Neutrophil (primary cell): ENCODE results near the genes PAFAH1B3, PSG6 and CD177.

DNA sequence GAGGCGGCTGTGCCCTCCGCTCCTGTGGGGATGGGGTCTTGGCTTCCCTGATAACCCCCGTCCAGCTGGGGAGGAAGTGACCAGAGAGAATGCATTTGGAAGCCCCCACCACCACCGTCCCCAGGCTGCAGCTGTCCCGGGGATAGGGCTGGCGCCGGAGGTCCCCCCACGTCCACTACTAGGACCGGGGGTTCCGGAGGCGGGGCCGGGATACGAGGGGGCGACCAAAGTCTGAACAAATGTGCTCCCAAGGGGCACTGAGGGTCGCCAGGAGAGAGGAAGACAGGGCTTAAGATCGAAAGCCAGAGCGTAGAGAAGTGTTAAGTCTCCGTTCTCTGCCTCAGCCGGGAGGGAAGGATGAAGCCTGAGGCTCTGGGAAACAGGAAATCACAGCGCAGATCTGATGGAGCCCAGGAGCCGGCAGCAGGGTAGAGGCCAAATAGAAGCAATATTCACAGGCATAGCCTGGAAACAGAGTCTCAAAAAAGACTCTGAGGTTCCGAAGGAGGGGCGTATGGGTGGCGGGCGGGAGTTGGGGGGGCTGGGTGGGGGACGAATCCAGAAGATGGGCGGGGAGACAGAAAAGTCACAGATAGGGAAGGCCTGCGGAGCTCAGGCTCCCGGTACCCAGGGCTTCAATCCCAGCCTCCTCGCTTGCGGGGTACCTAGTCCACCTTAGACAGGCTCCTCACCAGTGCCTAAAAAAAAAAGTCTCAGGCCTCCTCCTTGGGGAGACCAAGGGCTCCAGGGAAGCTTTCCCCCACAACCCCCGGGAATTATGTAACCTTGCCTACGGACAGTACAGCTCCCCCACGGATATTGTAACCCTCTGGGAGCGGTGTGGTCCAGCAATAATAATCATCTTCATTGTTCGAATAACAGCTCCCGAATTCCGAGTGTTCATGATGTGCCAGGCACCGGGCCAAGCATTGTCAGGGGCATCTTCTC, 1.1 kb upstream of the ERF start:
- PRO-cap, result no peak

GRCh38 chr19:42271518-42272639, 2.8 kb downstream of the CIC start:
- PRO-cap, result no peak

GRCh38 chr19:42294148-42295070, 7.5 kb upstream of the PRR19 start:
- PRO-cap, result no peak

DNA sequence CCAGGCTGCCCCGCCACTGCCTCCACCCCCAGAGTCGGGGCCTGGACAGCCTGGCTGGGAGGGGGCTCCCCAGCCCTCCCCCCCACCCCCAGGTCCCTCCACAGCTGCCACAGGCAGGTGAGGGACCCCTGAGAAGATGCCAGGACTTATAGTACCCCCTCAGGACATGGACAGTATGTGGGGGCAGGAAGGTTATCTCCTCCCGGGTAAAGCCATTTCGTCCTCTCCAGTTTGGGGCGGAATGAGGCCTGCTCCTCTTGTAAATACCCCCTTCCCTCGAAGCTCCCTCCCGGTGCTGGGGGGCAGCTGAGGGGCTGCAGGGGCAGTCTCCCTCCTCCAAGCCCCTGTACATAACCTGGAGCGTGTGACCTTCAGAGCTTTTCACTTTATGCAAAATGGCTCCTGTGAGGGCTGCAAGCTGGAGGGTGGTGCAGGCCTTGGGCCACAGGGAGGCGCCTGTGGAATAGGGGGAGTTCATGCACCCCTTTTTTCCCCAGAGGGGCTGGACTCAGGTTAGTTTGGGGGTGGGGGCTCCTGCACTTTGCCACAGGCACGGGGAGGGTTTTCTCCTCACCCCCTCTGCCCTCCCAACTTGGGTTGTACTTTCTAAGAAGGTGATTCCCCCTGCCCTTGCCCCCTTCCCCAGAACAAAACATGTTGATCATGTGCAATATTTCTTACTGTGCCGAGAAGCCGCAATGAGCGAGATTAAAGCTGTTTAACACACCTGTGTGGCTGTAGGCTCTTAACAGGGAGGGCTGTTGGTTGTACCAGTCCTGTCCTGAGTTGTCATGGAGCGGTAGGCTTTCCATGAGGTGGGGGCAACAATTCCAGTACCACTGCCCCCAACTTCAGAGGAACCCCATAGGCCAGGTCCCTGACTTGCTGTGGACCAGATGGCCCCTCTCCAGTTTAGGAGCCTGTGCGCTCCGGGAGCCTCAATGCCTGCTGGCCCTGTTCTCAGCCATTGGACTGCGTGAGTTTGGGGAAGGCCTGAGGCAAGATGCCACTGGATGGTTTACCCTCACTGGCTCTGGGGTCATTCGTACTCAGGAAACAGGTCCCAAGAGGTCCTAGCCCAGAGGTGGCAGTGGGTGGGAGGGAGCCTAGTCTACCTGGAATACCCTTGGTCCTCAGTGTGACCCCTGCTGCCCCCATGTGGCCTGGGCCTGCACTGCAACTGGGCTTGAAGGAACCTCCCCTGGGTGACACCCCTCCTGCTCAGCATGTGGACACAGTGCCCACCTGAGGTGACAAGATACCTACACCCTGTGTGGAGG, 6.4 kb upstream of the PRR19 start:
- PRO-cap, result no peak

DNA sequence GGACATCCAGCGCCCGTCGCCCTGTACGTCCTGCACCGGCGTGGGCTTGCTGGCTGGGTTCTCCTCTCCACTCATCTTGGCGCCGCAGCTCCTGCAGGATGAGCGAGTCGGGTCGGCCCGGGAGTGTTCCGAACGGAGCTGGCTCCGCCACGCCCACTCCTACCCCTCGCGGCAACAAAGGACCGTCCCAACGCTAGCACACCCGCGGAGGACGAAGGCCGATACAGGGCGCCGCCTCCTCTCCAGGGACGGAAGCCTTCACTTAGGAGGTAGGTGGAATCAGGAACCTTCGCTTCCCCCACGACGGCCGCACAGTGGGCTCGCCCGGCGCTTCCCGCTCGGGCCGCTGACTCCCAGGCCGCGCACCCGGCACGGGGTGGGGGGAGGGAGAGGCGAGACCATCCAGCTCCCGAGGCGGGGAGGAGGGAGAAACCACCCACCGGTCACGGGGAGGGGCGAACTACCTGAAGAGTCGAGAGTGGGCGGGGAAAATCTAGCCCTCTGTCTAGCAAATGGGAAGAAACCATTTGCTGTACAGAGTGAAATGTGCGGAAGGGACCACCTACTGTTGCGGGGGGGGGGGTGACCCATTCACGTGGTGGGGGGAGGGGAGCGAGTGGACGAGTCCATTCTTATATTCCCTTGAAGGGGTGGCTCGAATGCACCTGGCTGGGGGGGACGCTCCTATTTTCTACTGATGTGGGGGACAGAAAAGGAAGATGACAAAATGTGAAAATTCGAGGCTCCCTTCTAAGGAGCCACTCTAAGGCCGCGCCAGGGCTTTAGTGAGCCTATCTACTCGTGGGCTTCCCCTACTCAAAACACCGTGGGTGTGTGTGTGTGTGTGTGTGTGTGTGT, at the start of gene PAFAH1B3:
PAFAH1B3 (minus strand) TSS at position 390 of the 858 bp plus-strand sequence.
- PRO-cap, result no peak

DNA sequence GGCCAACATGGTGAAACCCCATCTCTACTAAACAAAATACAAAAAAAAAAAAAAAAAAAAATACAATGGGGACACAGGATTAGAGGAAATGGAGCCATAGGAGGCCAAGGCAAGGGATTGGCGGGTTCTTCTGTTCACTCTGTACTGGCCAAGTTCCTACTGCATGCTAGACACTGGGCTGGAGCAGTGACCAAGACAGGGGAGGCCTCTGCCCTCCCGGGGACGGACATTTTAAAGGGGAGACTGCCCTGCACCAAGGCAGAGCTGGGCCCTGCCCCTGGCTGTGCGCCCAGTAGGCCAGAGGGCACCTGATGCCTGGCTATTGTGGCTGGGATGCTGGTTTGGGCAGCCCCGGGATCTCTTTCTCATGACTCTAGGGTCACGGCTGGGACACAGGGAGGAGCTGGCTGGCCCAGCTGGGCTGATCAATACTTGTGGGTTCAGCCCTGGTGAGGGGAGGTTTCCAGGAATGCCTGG, 17.8 kb downstream of the LIPE start:
- PRO-cap, result no peak

GRCh38 chr19:42421048-42421533, 6.1 kb downstream of the LIPE start:
- PRO-cap, result no peak

DNA sequence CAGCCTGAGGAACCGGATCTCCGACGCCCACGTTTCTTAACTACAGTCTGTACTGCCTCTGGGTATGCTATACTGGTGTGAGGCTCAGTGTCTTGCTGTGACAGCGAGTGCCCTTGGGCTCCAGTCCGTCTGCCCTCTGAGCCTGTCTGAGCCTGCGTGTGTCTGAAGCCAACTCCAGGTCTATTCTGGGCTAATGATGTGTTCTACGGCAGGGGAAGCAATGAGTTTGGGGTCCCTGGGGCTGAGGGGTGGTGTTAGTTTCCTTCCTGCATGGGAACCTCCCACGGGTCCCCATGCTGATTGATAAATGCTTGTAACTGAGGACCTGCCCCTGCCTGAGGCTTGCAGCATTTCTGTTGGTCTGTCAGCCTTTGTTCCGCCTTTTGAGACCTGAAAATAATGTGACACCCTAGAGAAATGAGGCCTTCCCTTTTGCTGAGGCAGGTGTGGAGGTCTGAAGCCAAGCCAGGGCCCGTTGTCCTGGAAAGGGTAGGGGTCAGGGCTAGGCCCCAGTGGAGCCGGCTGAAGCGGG, 4.8 kb downstream of the LIPE start:
- PRO-cap, result no peak

DNA sequence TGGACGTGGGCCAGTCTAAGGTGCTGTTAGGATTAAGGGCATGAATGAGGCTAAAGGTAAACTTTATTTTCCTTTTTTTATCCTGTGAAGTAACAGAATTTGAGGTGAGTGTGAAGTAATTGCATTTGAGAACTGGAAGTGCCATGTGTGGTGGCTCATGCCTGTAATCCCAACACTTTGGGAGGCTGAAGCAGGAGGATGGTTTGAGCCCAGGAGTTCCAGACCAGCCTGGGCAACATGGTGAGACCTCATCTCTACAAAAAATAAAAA, 7.9 kb upstream of the CXCL17 start:
- PRO-cap, result no peak

DNA sequence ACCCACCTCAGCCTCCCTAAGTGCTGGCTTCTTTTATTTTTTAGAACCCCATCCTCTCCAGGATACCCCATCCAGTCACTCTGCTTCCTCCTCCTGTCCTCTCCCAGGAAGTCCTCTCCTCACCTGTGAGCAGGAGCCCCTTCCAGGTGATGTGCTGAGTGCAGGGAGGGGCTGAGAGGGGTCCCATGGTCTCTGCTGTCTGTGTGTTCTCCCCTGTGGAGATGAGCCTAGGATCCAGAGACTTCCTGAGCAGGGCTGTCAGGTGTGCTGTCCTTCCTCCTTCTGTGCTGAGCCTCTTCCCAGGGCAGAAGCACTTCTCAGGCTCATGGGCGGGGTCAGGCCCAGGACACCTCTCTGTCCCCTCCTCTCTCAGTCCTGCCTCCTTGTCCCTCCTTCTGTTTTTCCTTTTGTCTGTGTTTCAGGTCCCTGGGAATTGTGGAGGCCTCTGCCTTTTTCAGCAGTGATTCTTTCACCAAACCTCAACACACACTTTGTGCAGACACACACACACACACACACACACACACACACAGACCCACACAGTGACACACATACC, at the start of gene PSG6:
PSG6 (minus strand) TSS at position 289 of the 556 bp plus-strand sequence.
- PRO-cap, result no peak

DNA sequence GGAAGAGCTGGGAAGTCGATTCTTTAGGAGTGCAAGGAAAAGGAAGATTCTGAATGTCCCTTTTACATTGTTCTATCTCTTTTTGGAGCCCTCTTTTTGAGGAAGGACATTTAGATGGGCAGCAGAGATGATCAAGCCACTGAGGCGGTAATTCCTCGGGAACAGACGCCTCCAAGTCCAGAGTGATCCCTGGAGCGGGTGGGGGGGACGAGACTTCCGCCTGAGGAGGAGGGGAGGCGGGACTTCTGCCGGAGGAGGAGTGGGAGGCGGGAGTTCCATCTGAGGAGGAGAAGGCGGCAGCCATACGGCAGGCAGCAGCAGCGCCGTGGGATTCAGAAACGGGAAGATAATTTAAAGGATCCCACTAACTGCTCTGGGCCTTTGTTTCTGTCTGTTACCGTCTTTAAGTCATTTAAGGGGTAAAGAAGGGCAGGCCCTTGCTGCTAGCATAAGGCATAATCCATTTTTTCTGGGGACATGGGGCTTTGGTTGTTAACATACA, 37.6 kb upstream of the CD177 start:
- PRO-cap, result no peak

DNA sequence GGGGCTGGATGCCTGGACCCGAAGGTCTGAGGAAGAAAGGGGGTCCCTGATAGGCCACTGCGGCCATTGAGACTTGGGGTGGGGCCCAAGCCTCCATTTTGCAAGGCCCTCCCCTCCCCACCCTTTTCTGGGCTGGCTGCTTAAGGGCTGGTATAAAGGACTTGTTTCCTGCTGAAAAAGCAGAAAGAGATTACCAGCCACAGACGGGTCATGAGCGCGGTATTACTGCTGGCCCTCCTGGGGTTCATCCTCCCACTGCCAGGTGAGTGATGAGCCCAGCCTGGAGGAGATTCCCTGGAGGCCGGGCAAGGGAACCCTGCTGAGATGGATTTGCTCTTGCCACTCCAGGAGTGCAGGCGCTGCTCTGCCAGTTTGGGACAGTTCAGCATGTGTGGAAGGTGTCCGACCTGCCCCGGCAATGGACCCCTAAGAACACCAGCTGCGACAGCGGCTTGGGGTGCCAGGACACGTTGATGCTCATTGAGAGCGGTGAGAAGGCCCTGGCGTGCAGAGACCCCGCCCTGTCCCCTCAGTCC, at the start of gene CD177:
CD177 (plus strand) TSS at position 182 of the 536 bp plus-strand sequence.
- PRO-cap, result no peak

DNA sequence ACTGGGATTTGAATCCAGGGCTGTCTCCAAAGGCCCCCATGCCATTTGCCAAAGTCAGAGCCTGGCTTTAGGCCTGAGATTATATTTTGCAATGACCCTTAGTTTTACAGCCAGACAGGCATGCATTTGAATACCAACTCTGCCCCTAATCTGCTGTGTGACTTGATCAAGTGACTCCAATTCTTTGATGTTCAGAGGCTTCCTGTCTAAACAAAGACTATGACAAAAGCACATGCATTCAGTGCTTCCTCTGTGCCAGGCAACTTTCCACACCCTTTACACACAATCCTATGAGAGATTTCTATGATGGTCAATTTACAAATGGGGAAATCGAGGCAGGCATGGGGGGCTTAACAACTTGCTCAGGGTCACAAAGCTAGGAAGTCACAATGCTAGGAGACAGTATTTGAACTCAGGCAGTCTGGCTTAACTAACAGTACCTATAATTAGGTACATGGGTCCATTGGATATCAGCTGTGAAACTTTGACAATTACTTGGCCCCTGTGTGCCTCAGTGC, 3.7 kb upstream of the LYPD3 start:
- PRO-cap, result no peak

GRCh38 chr19:43543380-43544010, 10.5 kb downstream of the ZNF575 start:
- PRO-cap, result no peak

DNA sequence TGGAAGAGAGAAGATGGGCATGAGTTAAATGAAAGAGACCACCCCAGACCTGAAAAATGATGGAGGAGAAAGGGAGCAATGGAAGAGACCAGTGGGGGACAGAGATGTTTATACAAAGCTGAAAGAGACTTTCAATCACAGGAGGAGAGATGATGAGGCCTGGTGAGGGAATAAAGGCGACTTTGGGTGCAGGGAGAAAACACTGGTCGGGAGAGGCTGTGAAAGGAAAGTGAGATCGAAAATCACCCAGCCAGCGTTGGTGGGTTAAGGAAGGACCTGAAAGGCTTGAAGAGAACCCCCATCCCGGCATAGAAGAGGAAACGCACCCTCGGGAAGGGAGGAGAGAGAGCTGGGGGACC, 4.3 kb downstream of the PINLYP start:
- PRO-cap, result no peak

GRCh38 chr19:43581366-43581940, 5.9 kb downstream of the PINLYP start:
- PRO-cap, result no peak

DNA sequence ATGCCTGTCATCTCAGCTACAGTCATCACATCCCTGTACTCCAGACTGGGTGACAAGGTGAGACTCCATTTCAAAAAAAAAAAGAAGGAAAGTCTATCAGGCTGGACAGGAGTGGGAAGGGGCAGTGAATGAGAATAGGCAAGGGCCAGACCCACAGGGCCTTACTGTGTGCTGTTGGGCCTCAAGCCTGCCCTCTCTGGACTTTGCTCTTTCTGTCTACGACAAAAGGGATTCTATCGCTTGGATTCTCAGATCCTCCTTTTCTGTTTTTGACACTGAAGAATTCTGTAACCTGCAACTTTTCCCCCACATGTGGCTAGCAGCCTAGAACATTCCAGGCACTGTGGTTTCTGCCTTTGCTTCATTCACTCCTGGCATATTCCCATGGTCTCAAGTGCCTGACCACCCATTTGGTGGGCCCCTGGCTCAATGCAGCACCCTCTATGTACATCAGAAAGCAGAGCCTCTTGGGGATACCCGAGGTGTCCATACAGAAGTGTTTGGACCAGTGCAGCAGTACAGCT, 5.7 kb downstream of the IRGQ start:
- PRO-cap, result no peak

DNA sequence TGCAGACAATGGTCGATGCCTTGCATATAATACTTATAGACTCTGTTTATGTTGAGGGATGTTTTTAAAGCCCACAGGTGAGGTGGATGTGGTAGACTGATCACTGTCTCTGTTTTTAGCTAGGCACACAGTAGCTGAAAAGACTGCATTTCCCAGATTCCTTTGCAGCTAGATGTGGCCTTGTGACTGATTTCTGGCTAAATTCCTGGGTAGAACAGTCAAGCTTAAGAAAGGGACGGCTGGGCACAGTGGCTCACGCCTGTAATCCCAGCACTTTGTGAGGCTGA, 3.9 kb downstream of the ZNF576 start:
- PRO-cap, result no peak

GRCh38 chr19:43619767-43620159, 334 bp upstream of the ZNF428 start:
- PRO-cap, result no peak

DNA sequence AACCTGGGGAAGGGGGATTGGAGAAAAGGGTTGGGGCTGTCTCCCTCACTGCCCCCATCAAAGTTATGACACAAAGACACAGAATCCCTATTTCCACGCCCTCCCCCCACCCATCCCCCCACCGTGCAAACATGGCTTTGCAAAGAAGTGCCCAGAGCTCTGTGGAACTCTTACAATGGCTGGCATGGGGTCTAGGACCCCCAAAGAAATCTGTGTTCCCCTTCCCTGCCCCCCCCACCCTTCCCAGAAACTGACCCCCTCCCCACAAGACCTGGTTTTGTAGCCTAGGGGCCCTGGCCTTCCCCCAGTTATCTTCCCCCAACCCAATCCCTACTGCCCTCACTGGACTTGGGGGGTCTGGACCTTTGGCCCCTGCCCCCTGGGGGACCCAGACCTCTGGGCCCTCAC, 3.3 kb upstream of the ZNF428 start:
- PRO-cap, result no peak